Heart (tissue), 3 donors: ENCODE measurements around a stretch of chr10.

DNA sequence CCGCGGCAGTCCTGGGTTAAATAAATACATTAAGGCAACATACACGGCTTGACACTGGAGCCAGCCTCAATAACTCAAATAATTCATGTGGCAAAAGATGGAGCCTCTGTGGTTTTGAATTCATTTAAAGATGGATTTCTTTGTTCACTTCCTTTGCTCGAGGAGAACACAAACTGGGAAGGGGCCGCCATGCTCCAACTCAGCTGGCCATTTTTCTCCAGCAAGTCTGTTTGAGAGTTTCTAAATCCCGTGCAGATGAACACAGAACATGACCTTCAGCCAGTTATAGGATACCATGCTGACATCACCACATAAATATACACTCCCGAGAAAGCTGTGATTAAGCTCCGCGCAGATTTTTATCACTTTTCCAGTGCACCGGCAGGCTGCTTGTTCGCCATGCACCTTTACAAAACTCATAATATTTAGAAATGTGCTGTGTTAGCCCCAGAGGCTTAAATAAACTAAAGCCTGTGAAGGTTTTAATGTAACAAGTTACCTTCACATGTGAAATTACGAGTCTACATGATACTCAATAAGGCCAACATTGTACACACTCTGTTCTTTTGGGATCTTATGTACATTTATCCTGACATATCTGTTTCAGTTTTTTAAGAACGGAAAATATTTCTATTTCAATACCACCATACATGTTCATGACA lies 192.4 kb downstream of the WDR11 start:
- RAMPAGE, long total RNA, 2 experiments, result no peak in any of the 2 experiments

GRCh38 chr10:121262744-121263244 lies 335.4 kb downstream of the FGFR2 start:
- RAMPAGE, long total RNA, 2 experiments, result no peak in any of the 2 experiments

GRCh38 chr10:121359506-121359937 lies 238.7 kb downstream of the FGFR2 start:
- RAMPAGE, long total RNA, 2 experiments, result no peak in any of the 2 experiments

DNA sequence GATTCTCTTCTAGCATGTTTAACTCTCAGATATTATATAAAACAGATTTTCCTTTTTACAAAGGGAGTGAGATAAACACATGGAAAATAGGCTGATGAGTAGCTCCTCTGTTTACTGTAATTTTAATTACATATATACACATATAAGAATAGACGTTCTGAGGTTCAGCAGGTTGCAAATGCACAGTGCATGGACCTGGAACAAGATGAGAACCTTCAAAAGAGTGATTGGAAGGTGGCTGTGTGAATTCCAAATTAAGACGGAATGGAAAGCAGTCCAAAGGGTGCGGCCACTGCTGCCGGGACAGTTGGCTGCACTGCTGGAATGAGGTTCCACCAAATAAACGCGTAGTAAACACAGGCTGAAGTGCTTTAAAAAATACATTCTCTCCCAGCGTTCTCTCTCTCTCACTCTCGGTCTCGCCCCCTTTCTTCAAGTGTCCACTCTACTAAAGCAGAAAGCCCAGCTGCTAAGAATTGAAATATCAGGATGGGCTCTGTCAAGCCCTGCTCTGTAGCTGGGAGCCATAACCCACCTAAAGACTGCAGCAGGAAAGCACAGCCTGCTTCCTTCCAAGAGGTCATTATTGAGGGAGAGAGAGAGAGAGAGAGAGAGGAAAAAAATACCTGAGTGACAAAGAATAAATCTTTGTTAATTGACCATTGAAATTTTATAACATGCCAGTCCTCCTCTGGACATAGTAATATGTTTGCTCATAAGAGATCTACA lies 73.0 kb downstream of the FGFR2 start:
- RAMPAGE, long total RNA, 2 experiments, result no peak in any of the 2 experiments

- RAMPAGE, long total RNA, 2 experiments, result no peak in any of the 2 experiments
Measured at GRCh38 chr10:121594523-121595030, 3.7 kb downstream of the FGFR2 start.

DNA sequence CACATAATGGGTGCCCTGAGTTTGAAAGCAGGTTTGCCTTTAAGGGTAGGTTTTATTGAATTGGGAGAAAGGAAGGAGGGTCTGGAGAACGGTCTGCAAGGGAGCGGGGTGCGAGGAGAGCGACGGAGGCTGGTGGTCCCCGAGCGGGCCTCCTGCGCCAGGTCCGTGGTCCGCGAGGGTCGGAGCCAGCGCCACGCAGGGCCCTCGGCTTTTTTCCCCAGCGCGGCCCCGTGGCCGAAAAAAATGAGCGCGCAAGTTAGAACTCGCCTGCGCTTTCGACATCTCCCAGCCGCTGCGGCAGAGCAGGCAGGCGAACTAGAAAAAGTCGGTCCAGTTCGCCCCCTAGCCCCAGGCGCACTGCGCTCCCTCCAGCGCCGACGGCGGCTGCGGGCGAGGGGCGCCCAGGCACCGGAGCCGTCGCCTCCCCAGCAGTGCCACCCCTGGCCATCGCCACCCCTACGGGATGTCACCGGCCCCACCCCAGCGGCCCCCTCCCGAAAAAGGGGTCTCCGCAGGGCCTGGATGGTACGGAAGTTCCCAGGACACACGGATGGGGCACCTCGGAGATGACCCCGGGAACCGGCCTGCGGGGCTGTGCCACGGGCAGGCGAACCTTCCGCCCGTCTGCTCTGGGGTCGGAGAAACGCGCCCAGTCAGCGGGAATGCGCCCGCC lies 1.1 kb downstream of the FGFR2 start:
- RAMPAGE, long total RNA, 2 experiments, result no peak in any of the 2 experiments

DNA sequence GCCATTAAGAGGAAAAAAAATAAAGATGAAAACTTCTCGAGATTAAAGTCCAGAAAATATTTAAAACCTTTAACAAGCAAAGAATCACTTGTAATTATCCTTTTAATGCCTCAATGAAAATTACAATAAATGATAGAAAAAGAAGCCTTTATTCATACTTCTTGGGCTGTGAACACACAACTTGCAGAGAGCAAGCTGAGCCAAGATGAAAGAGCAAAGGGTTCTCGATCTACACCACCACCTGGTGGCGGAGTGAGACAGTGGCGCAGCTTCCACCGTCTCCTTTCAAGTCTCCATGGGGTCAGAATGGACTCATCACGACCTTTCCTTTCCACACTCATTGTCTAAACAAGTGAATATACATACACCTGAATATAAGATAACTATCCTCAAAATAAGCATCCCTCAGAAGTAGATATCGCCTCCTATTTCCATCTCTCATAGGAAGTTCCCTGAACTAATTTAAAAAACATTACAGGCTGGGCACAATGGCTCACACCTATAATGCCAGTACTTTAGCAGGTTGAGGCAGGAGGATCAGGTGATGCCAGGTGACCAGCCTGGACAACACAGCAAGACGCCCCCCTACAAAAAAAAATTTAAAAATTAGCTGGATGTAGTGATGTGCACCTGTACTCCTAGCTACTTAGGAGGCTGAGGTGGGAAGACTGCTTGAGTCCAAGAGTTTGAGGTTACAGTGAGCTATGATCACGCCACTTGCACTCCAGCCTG lies 40.7 kb downstream of the ATE1 start:
- RAMPAGE, long total RNA, 2 experiments, result no peak in any of the 2 experiments

GRCh38 chr10:121975452-121975774 lies 396 bp upstream of the NSMCE4A start:
- RAMPAGE, long total RNA, 2 experiments, result no peak in any of the 2 experiments

DNA sequence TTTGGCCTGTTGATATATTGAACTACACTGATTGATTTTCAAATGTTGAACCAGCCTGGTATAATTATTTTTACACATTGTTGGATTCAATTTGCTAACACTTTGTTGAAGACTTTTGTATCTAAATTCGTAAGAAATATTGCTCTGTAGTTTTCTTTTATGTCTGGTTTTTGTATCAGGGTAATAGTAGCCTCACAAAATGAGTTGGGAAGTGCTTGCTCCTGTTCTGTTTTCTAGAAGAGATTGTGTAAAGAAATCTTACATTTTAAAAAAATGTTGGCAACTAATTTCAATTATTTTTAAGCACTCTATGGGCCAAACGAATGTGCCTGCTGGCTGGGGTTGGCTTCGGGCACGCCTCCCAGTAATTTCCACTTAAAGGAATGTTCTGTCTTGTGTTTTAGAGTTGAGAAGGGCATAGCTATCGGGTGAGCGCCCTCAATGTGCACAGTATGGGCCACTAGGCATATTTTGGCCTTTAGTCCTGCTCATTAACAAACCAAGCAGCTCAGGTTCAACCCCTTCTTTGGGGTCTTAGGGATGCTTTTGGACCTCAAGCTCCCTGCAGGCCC lies 40.4 kb downstream of the TACC2 start:
- RAMPAGE, long total RNA, 2 experiments, result no peak in any of the 2 experiments

DNA sequence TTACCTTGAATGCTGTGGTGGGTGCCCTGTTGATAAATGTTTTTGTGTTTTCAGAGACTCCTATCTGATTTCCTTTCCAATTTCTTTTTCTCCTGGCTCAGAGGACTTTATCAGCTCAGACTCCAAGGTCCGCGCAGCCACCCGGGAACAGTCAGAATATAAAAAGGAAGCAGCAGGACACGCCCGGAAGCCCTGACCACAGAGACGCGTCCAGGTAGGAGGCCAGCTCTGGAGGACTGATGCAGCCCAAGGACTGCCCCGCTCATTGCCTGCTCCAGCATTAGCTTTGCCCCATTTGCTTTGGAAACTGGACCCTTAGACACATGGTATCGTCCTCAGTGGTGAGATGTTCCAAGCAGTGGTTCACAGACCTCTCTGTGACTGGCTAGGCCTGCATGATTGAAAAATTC lies 61.4 kb downstream of the TACC2 start:
- RAMPAGE, long total RNA, 2 experiments, result no peak in any of the 2 experiments

DNA sequence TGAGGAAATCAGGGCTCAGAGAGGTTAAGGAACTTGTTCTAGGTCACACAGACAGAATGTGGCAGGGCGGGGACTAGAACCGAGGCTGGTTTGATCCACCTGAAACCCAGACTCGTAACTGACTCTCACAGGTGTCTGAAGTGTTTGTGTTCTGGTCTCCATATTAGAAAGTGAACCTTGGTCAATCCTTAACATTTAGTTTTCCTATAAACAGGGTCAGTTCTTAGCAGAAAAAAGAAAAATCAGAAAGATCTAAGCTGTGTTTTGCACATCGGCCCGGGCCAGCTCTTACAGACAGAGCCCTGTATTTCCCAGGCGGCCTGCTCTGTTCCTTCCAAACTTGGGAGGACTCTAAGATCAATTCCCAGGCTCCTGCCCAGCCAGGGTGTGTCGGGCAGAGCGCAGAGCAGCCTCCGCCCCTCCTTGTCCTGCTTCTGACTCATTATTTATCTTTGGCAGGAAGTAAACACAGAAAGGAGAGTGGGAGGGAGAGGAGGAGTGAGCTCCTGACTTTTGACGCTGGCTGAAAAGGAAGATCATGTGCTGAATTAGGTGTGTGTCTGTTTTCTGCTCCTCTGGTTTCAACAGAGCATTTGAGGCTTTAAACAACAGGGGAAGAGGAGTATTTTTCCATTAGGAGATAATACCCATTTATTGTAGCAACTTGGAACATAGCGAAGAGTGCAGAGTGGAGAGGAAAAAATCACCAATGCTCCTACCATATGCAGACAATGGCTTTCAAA lies 74.1 kb downstream of the TACC2 start:
- RAMPAGE, long total RNA, 2 experiments, result no peak in any of the 2 experiments

DNA sequence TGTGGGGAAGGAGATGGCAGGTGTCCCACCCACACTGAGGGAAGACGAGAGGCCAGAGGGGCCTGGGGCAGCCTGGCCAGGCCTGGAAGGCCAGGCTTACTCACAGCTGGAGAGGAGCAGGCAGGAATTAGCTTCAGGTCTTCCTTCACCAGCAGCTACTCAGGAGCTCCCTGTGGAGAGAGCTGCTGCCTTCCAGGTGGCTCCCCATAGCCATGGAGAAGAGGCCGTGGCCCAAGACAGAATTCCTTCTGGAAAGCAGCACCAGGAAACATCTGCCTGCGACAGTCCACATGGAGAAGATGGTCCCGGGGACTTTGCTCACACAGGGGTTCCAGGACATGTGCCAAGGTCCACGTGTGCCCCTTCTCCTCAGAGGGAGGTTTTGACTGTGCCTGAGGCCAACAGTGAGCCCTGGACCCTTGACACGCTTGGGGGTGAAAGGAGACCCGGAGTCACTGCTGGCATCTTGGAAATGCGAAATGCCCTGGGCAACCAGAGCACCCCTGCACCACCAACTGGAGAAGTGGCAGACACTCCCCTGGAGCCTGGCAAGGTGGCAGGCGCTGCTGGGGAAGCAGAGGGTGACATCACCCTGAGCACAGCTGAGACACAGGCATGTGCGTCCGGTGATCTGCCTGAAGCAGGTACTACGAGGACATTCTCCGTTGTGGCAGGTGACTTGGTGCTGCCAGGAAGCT lies 98.2 kb downstream of the TACC2 start:
- RAMPAGE, long total RNA, 2 experiments, result no peak in any of the 2 experiments

GRCh38 chr10:122099061-122099531 lies 110.1 kb downstream of the TACC2 start:
- RAMPAGE, long total RNA, 2 experiments, result no peak in any of the 2 experiments

- RAMPAGE, long total RNA, 2 experiments, result no peak in any of the 2 experiments
Measured at GRCh38 chr10:122113545-122114115, 124.7 kb downstream of the TACC2 start.

GRCh38 chr10:122143121-122144124 lies 127.7 kb upstream of the BTBD16 start:
- RAMPAGE, long total RNA, 2 experiments, result no peak in any of the 2 experiments

GRCh38 chr10:122307548-122308782 lies 36.9 kb downstream of the BTBD16 start:
- RAMPAGE, long total RNA, 2 experiments, result no peak in any of the 2 experiments

- RAMPAGE, long total RNA, 2 experiments, result no peak in any of the 2 experiments
Measured at GRCh38 chr10:122324466-122324840, 50.1 kb upstream of the PLEKHA1 start.

GRCh38 chr10:122374515-122374604 lies 148 bp upstream of the PLEKHA1 start:
- RAMPAGE, long total RNA, 2 experiments, result no peak in any of the 2 experiments

- RAMPAGE, long total RNA, 2 experiments, result no peak in any of the 2 experiments
Measured at GRCh38 chr10:122407777-122408101, 33.2 kb downstream of the PLEKHA1 start.

DNA sequence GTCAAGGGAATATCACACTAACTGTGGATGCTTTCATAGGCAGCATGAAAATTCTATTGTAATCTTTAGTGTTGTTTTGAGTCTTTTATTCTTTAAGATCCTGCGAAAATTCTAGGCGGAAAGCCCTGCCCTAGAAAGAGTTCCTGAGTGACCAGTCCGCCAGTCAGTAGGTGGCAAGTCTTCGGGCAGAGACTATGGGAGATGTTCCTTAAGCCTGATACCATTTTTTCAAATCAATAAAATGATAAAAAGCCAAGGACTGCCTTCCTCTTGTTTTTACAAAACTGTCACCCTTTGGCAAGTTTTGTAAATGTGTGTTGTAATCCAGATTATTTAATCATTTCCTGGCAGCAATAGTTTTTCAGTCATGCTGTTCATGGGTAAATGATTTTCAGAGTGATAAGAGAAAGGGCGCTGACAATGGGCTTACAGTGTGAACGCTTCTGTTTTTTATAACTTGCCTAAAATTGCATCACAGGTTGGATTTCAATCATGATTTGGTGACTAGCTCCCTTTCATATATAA lies 19.1 kb upstream of the DMBT1 start:
- RAMPAGE, long total RNA, 2 experiments, result no peak in any of the 2 experiments